Hematopoietic multipotent progenitor cell (in vitro differentiated cells): ENCODE measurements around the genes SPANXN2, CXorf51A, EOLA1, HSFX4, HMGB3 and MAGEA4.

- CAGE, long polyA plus RNA: no peak
Observed at GRCh38 chrX:143720615-143720910, at the start of gene SPANXN2. TSS of gene SPANXN2 (minus strand) at chrX:143720752.

DNA sequence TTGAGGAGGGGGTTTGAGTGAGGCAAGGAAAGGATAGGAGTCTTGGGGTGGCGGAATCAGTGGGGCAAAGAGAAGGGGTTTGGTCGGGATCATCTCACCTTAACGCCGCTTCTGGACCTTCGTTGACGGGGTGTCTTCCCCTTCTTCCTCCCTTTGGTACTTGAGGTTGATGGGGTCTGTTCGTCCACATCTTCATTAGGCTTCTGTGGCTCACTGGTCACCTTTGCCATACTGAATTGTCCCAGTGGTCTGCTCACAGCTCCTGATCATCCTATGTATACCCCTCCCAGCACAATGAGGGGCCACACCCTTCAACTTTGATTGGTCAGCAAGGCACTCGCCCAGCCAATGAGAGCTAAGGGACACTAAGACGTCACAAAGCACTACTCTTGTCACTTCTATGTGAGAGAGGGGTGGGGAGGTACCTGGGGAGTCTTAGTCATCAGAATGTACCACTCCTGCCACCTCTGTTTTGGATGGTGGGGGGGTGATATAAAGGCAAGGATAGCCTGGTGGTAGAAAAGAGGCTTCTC is at the start of gene CXorf51A:
Gene CXorf51A, minus strand, starts transcription at position 251 of the 533 bp plus-strand sequence.
- CAGE, long polyA plus RNA: no peak

DNA sequence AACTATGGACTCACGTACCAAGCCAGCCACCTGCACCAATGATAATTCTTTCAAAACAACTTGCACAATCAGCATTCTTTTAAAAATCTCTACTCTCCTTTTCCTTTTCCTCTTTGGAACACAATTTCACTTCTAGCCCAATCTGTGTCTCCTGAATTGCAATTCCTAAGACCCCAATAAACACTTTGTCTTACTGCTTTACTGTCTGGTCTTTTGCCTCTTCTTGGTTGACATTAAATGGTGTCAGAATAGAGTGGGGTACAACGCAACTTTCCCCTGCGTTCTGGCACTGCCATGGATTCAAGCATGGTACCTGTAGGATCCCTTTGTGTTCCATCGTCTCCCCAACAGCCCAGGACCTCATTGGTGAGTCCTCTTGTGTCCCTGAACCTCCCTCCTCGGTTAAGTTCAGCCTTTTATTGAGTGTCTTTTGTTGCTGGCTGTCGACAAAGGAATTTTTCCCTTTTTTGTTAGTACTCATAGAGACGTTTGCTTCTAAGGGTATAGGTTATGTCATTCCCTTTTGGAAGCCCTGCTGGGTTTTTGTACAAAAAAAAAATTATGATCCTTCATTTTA is 35.5 kb upstream of the FMR1 start:
- CAGE, long polyA plus RNA: no peak

DNA sequence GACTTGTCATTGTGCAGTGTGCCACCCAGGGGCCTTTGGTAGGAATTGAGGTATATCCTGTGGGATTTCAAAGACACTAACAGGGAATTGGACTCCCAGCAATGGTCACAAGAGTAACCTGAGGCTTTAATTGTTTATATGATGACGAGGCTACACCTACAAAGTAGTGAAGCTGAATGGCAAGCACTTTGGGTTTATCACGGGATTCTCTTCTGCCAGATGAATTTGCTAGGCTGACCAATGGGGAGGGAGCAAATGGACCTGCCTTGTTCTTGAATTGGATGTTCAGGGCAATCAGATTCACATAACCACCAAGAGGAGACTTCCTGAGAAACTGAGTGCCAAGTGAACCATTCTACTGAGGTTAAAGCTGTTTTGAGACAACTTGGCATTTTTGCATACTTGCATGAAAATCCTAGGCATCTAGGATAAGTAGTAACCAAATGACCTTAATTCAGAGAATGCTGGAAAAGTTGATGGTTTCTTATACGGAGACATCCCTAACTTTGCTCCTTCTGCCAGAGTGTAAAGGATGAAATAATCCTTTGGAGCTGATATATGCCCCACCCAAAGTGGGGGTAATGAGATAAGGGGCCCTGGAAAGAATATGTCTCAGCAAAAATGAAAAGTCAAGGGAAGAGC is 27.9 kb upstream of the FMR1NB start:
- CAGE, long polyA plus RNA: no peak

- CAGE, long polyA plus RNA: no peak
Observed at GRCh38 chrX:148310315-148310787, 190.1 kb upstream of the AFF2 start.

DNA sequence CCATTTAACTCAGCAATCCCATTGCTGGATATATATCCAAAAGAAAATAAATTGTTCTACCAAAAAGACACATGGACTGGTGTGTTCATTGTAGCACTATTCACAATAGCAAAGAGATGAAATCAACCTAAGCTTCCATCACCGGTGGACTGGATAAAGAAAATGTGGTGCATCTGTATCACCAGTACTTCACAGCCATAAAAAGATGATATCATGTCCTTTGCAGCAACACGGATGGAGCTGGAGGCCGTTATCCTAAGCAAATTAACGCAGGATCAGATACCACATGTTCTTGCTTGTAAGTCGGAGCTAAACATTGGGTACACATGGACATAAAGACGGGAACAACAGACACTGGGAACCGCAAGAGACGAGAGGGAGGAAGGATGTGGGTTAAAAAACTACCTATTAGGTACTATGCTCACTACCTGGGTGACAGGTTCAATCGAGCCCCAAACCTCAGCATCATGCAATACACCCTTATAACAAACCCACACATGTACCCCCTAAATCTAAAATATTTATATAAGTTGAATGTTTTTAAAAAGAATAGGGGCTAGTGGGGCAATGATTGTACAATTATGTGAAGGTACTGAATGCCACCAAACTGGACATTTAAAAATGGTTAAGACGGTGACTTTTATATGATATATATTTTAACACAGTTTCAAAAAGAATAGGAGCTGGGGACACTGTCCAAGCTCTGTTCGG is 16.4 kb upstream of the IDS start:
- CAGE, long polyA plus RNA: no peak

- CAGE, long polyA plus RNA: start-site peak on the minus strand at chrX:149540413-149540474, 178 reads; start-site peak on the minus strand at chrX:149540810-149540919, 129 reads; start-site peak on the plus strand at chrX:149541004-149541071, 67 reads
Observed at GRCh38 chrX:149540264-149541278, at the start of gene EOLA1. TSS of gene EOLA1 (plus strand) at chrX:149541012.

GRCh38 chrX:149627466-149628052 is 4.0 kb downstream of the TMEM185A start:
- CAGE, long polyA plus RNA: no peak

- CAGE, long polyA plus RNA: no peak
Observed at GRCh38 chrX:149929195-149929658, at the start of gene HSFX4. TSS of gene HSFX4 (plus strand) at chrX:149929573.

DNA sequence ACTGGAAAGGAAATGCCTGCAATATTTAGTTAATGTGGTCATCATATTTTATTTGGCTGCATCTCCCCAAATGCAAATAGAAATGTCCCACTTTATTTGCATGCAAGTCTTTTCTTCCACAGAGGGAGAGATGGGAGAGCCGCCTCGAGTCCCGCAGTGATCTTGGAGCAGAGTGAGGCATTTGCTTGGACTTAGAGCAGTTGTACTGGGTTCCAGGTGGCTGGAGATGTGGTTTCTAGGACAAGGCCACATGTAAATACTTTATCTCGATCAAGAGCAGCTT is 146.6 kb upstream of the EOLA2 start:
- CAGE, long polyA plus RNA: no peak

DNA sequence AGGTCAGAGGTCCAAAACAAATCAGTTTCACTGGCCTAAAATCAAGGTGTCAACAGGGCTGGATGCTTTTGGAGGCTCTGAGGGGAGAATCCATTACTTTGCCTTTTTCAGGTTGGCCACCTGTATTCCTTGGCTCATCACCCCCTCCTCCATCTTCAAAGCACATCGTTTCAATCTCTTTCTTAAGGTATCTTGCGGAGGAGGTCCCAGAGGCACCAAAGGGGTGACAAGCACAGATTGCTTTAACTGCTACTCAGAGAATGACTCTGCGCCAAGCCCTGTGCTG is 134.8 kb upstream of the MAMLD1 start:
- CAGE, long polyA plus RNA: no peak

DNA sequence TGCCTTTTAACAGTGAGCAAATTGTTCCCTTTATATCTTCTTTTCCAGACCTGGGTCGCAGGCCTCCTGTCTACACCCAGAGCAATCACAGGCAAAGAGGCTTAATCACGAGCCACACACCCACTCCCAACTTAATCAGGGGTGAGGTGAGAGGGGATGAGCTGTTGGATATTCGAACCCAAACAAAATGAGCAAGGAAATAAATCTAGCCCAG is 755 bp upstream of the MTMR1 start:
- CAGE, long polyA plus RNA: no peak

DNA sequence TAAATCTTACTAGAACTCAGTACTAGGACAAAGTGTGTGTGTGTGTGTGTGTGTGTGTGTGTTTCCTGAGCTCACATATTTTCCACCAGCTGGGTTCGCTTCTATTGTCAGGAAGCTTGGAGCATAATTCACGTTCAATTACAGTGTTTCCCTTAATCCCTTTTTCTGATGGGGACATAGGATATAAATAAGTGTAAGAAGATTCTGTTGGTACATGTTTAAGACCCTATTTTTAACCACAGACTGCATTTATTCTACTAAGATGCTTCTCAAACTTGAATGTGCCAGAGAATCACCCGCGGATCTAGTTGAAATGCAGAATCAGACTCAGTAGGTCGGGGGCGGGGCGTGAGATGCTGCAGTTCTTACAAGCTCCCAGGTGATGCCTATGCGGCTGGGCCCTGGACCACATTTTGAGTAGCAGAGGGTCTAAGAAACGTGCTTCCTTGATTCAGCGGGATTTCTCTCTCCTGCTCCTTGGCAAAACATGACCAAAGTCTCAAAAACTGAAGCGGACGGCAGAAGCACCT is 908 bp downstream of the CD99L2 start:
- CAGE, long polyA plus RNA: no peak

DNA sequence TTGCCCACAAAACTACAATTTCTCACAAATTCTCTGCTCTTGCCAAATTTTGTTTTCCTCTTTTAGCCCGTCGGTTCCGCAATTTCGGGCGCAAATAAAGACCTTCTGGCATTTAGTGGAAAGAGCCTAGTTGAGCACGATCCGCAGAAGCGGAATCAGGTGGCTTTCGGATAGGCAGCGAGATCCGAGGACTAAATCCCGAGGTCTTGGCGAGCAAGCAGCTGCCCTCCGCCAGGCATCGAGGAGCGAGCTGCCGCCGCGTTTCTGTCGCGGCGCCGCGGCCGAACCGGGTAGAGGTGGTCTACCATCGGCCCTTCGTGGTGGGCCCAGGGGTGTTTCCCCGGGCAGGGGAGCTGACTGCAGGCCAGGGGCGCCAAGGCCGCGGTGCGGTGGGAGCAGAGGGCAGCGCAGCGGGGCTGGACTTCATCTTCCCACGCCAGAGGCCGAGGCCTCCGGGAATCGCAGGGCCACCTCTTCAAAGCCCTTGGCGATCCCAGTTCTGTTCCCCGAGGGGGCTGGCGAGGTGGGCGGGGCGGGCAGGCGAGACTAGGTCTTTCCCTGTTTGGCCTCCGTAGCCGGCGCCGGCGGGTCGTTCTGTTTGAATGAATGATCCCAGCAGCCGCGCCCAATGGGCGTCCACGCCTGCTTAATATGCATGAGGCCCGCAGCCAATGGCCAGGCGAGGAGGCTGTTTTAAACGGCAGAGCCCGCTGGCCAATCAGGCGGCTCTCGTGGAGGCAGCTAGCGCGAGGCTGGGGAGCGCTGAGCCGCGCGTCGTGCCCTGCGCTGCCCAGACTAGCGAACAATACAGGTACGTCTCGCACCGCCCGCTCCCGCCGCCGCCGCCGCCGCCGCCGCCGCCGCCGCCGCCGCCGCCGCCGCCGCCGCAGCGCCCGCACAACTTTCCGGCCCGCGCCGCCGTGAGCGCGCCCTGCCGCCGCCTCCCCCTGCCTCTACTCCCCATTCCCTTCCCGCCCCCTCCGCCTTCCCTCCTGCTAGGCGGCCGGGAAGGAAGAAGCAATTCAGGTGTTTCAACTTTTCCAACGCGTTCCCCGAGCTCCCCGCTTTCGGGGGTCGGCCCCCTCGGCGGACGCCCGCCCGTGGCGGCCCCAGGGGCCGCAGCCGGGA is at the start of gene HMGB3:
Gene HMGB3, plus strand, starts transcription at position 770 of the 1,128 bp plus-strand sequence.
- CAGE, long polyA plus RNA: no peak

DNA sequence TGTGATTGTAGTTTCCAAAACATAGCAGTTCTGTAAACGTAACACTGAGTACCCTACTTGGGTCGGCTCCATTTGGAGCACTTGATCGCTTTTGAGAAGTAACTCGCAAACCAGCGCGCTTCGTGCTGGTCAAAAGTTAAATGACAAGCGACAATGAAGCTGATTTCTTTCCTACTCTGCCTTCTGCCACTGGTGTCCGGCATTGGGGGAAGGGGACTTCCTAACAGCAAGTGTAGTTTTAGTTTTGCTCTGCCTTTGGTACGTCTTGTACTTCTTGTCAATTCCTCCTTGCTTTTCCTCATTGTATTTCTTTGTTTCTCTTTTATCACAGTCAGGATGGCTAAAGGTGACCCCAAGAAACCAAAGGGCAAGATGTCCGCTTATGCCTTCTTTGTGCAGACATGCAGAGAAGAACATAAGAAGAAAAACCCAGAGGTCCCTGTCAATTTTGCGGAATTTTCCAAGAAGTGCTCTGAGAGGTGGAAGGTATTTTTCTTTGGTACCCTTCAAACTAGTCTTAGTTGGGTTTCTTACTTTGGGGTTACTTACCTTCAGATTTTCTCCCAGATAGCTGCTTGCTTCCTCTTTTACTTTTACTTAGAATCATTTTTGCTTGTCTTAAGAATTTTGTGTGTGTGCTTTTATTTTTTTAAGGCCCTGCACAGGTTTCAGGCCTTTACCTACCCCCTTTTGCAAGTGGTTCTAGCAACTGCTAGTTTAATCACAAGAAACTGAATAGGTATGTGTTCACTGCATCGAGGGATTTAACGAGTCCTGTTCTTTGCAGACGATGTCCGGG is 2.3 kb downstream of the HMGB3 start:
- CAGE, long polyA plus RNA: no peak

- CAGE, long polyA plus RNA: no peak
Observed at GRCh38 chrX:151912183-151913121, at the start of gene MAGEA4. TSS of gene MAGEA4 (plus strand) at chrX:151912889.

DNA sequence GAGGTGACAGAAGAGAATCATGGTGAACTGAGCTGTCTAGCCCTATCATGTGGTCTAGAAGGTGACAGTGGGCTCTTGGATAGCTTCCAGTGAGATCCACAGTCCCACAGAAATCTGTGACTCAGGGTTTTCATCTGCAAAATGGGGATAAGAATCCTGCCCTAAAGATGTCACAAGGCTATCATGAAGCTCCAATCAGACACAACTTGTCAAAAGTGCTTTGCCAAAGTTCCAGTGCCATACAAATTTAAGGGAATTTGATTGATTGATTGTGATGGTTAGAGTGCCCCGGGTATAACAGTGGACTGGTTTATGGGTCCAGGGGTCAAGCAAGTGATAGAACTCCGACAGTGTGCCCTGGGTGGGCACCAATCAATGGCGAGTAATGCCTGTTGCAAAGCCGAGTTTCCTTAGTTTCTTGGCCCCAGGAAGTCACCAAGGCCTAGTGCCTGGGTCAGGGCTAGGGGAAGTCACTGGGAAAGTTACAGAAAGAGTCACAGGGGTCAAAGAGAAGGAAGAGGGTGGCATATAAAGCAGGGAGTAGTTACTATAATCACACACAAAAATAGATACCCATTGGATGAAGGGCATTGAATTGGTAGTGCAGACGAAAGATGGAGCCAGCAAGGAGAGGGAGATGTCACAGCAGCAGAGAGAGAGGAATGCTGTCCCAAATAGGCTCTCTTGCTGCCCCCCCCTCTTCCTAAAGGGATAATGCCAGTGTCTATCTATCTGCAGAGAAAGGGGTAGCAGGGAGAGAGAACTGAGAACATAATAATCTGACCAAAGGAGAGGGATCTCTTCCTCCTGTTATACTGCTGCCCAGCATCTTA is 20.9 kb downstream of the GABRE start:
- CAGE, long polyA plus RNA: no peak

DNA sequence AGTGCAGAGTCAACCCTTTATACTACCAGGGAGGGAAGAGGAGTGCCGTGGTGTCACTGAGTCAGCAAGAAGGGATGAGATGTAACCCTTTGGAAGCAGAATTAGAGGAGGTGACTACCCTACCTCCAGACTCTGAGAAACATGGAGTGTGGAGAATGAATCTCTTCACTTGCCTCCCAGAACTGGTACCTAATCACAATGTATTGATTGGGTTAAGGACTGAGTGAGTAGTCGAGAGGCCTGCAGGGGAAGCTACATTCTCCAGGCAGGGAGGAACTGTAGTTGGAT is 6.8 kb upstream of the GABRE start:
- CAGE, long polyA plus RNA: no peak

DNA sequence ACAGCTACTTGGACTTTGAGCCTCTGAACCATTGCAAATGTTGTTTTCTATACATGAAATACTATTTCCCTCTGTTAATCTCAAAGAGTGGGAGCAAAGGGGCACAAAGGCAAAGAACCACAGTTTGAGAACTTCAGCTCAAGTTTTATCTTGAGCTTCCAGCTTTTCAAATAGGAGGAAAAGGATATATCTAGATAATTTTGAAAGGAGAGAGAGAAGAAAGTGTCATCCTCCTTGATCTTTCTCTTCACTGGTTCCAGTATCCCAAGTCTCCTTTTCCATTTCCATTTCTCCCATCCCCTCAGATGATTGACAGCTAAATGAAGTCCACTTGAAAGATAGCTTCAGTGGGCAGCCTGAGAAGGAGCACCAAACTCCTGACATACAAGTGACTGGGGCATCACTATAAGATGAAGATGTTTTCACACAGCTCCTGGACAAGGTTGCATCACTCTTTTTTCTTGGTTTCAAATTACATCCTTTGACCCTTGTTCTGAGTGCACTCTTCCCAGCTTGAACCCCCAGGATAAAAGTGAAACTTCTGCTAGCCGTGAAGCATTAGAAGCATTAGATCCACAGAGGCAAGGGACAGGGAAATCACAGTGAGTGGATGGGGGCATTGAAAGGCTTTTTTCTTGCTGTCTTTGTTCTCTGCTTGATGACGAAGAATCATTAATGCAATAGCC is 17.4 kb upstream of the MAGEA10 start:
- CAGE, long polyA plus RNA: no peak

DNA sequence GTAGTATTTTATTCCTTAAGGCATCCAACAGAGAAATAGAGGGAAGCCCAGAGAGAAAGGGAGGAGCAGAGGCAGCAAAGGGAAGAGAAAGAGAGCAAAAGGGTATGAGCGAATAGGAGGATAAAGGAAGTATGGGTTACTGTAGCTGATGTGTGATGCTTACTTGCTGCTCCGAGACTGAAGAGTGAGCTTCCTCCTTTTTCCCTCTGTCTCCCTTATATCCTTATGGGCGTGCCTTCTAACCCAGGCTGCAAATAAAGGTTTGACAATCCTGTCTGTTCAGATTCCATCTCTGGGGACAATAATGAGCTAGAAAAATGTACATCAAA is 386 bp upstream of the GABRA3 start:
- CAGE, long polyA plus RNA: no peak